Camera-type eye (tissue), 1 donor: Measurements from ENCODE around the genes OR1D2, OR1E1 and SPATA22.

DNA sequence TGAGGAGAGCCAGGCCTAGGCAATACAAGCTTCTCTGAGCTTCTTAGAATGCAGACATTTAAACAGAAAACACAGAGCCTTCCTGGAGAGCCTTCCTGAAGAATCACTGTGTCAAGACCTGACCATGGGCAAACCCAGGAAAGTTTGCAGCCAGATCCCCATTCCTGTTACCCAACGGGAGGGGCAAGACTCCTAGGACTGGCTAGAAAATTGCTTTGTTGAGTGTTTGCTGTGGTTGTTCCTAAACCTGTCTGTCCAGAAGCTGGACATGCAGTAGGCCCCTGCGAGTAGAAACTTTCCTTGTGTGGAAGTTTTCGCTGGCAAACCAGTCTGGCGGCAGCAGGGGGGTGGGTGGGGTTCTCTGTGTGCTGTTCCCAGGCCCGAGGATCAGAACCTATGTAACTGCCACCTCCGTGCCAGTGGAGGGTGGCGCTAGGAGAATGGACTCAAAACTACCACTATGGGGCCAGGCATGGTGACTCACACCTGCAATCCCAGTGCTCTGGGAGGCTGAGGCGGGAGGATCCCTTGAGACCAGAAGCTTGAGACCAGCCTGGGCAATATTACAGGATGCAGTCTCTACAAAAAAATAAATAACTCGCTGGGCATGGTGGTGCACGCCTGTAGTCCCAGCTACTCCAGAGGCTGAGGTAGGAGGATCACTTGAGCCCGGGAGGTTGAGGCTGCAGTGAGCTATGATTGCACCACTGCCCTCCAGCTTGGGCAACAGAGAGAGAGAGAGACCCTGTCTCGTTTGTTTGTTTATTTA is 9.2 kb downstream of the SGSM2 start:
- RAMPAGE, long total RNA = no peak

DNA sequence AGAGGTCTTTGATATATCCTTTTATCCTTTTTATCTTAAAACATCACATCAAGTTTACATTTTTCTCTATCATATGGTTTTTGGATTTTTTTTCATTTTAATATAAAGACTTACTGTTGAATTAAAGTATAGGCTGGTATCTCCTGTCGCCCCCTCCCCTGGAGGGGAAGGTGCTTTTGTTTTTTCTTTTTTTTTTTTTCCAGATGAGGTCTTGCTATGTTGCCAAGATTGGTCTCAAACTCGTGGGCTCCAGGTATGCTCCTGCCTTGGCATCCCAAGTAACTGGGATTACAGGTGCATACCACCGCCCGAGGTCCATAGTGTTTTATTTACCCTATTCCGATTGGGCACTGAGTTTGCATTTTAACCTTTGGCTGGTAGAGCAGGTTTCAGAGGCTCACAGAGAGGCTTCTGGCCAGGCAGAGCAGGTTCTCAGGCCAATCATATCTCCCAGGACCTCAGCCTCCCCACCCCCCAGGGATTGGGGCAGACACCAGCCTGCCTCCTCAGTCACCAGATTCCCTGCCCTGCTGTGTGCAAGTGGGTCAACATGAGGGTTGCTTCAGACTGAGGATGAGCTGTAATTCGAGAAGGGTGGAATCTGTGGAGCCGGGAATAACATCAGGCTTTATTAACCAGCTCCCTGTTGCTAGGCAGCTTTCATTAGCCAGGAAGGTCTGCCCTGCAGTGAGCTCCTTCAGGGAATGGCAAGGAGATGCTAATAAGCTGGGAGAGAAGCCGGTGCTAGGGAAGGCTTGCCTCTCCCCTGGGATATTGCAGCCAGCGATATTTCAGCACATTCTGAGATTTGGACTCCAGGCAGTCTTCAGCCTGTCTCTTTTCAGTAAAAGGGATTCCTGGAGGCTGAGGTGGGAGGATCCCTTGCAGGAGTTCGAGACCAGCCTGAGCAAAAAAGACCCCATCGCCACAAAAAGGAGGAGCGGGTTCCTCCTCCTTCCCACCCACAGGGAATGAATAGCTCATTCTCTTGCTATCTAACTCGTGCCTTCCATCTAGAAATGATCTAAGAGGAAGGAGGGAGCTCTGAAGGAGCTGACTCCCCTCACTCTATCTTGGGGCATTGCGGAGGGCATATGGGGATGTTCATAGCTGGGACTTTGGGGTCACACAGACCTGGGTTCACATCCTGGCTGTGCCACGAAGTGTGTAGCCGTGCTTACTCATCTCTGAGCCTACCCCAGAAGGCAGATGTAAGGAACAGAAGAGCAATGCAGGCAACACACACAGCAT is 10.6 kb downstream of the SGSM2 start:
- RAMPAGE, long total RNA = no peak

GRCh38 chr17:2388859-2389334 is 12.0 kb downstream of the MNT start:
- RAMPAGE, long total RNA = no peak

GRCh38 chr17:2399155-2399846 is 1.6 kb downstream of the MNT start:
- RAMPAGE, long total RNA = no peak

DNA sequence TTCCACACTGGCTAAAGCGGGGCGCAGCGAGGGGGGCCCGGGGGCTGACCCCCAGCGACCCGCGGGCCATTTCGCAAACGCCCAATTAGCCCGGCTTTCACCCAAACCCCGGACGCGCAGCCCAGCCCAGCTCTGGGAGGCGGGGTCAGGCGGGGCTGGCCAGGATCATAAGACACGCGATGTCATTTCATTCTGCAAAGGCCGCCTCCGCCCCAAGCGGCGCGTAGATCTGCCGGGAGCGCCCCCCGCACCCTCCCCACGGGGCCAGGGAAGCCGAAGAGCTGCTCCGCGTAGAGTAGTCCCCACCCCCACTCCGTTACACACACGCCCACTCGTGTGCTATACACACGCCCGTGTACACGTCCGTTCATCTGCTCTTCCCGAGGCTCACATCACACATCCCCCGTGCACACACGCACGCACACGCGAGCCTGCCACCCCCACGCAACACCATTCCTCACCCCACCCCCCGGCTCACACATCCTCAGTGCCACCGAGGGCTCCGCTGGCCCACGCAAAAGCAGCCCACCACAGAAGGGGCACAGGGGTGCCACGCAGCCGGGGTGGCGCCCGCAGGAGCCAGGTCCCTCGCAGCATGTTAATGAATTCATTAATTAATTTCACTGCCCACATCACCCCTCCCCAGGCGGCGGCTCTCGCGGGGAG is 880 bp downstream of the MNT start:
- RAMPAGE, long total RNA = no peak

DNA sequence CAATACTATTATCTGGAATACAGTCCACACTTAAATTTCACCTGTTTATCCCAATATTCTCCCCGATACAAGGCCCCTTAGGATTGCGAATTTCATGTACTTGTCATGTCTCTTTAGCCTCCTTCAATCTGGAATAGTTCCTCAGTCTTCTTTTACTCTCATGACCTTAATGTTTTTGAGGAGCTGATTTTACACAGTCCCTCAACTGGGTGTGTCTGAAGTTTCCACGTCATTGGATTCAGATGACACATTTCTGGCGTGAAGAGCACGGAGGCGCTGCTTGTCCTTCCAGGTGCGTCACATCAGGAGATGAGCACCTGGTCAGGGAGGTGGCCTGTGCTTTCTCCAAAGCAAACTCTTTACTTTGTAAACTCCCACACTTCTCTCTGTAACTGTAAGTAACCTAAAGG is 52.4 kb upstream of the MNT start:
- RAMPAGE, long total RNA = no peak

- RAMPAGE, long total RNA = no peak
These were observed 56.5 kb downstream of the RAP1GAP2 start for GRCh38 chr17:2852671-2853270.

- RAMPAGE, long total RNA = no peak
These were observed 123.2 kb downstream of the OR1D5 start for GRCh38 chr17:2940184-2940700.

GRCh38 chr17:3104307-3104640 is at the start of gene OR1D2:
OR1D2 (minus strand) TSS chr17:3104422.
- RAMPAGE, long total RNA = no peak

GRCh38 chr17:3386106-3386867 is 557 bp downstream of the OR1R1P start:
- RAMPAGE, long total RNA = no peak

GRCh38 chr17:3398255-3398662 is at the start of gene OR1E1:
OR1E1 (minus strand) TSS chr17:3398410.
- RAMPAGE, long total RNA = no peak

DNA sequence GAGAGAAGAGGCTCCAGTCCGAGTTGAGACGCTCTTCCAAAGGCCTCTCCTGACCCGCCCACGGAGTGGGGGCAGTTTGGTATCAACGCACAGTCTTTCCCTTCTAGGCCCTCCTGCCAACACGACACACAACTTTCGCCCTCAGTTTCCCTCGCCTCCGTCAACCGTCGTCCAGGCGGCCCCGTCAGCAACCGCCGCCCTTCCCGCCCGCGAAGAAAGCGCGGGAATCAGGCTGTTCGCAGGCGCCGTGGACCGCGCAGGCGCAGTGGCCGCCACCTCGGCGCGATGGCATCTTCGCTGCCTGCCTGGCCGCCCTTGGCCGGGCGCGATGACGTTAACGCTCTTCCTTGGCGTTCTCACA is at the start of gene SPATA22:
SPATA22 (minus strand) TSS at position 229 of the 361 bp plus-strand sequence.
- RAMPAGE, long total RNA = no peak

DNA sequence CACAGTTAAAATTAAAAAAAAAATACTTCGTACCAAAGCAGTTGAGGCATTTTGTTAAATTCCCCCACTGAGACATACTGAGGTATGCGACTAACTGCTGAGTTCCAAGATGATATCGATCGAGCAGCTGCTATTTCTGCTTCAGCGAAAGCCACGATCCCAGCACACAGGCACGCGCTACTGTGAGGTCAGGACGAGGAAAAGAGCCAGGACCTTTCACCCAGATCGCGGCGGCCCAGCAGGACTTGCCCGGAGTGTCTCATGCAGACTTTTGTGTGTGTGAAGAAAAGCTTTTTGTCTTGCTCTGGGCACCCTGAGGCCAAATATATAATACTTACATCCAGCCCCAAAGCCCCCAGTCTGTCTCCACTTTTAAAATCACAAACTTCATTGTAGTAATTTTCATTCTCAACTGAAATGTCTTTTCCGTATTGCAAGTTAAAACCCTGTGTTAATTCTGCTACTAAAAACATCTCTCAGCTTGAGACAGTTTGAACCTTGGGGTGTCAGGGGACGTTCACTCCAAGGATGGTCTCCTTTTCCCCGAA is 37.1 kb downstream of the ASPA start:
- RAMPAGE, long total RNA = no peak

- RAMPAGE, long total RNA = no peak
These were observed 28.7 kb downstream of the TRPV3 start for GRCh38 chr17:3528823-3529491.

GRCh38 chr17:3562902-3563379 is 5.3 kb upstream of the TRPV3 start:
- RAMPAGE, long total RNA = no peak

DNA sequence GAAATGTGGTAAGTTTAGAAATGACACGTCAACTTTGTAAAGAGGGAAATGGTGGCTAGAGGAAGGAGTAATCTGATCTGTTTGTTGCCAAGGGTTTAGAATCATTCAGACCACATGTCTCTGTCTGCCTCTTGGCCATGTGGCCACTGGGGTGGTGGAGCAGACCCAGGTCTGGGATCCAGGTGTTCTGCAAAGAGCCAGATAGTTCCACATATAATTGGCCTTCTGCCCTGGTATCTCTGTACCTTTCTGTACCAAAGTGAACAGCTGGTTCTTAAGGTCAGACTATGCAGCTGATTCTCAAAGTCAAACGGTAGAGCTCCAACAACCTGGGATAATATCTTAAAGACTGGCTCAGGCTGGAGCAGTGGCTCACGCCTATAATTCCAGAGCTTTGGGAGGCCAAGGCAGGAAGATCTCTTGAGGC is 3.7 kb downstream of the CTNS start:
- RAMPAGE, long total RNA = no peak

DNA sequence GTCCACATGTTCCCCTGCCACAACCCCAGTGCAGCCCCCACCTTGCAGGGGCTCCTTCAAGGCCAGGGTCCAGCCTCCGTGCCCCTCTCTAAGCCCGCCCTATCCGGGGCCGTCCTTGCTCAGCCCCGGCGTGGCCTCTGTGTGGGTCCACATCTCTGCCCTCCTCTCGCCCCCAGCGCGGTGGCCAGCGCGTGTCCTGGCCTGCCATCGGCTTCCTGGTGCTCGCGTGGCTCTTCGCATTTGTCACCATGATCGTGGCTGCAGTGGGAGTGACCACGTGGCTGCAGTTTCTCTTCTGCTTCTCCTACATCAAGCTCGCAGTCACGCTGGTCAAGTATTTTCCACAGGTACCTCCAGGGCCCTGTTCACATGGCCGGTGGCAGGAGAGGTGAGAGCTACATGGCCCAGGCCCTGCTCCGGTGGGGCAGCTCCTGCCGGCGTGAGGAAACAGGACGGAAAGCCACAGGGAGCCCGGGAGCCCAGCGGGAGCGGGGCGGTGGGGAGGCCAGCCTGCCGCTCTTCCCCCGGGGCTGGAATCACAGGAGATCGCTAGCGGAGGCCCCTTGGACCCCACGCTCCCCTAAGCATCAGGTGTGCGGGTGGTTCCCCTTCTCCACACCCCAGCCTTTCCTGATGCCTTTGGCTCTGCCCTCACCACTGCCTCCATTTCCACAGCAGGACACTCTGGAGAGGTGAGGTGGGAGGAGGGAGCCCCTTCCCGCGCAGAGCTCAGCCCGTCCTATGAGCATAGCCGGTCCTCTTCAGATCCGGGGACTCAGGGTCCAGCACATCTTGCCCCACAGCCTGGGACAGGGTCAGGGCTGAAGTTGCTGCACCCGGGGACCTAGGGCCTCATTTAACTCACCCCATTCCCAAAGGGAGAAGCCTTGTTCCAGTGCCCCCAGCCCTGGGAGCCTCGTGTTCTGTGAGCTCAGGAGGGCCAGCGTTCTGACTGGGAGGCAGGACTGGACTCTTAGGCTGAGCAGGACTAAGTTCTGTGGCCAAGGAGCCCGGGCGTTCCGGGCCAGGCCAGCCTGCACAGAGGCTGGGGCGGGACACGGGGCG is 10.2 kb downstream of the TAX1BP3 start:
- RAMPAGE, long total RNA = no peak

- RAMPAGE, long total RNA = no peak
These were observed 4.5 kb downstream of the EMC6 start for GRCh38 chr17:3673035-3673678.

GRCh38 chr17:3719733-3720461 is 3.8 kb upstream of the HASPIN start:
- RAMPAGE, long total RNA = no peak

- RAMPAGE, long total RNA = no peak
These were observed 6.1 kb downstream of the CAMKK1 start for GRCh38 chr17:3886543-3887438.